SK-MEL-5 (cell line): ENCODE measurements around the genes NHERF2 and AMDHD2.

DNA sequence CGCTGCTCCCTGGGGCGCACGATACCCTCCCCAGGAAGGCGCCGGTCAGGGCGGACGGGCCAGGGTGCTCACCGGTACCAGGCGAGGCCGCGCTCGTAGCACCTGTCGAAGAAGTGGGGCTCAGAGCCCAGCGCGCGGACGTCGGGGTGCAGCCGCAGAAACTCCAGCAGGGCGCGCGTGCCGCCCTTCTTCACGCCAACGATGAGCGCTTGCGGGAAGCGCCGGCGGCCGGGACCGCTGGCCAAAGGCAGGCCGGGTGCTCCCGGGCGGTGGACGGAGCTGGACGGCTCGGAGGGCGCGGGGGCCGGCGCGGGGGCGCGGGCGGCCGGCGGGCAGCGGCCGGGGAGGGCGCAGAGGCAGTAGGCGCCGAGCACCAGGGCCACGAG is 383 bp downstream of the HS3ST6 start:
RAMPAGE:
- cytosol, long total RNA, result no peak
- long total RNA, result no peak
- nucleus, long total RNA, result no peak

DNA sequence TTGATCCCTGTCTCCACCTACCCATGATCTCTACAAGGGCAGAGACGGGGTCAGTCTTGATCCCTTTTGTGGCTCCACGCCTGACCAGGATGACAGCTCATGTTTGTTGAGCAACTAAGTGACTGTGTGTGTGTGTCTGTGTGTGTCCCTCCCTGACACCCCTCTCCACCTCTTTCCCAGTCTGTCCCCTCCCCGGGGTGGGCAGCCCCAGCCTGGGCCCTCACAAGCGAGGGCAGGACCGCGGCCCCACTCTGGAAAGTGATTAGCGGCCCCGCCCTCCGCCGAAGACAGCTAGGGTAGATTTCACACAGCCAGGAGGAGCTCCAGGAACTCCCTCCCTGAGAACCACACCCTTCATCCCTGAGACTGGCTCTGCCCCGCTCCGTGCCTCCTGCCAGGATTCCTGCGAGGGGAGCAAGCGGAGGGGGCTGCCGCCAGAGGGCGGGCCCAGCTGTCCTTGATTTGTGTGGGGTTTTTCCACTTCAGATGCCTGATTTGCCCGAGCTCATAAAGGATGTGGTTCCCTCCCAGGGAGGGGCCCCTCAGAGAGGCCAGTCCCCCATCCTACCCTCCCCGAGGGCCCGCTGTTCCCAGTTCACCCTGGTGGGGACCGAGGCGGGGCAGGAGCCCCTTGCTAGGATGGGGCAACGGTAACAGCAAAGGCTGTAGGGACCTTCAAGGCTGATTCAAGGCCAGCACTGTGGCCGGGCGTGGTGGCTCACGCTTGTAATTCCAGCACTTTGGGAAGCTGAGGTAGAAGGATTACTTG is 5.4 kb upstream of the HS3ST6 start:
RAMPAGE:
- cytosol, long total RNA, result no peak
- long total RNA, result no peak
- nucleus, long total RNA, result no peak

RAMPAGE:
- cytosol, long total RNA, result no peak
- long total RNA, result no peak
- nucleus, long total RNA, result no peak
These were observed 1.2 kb downstream of the SYNGR3 start for GRCh38 chr16:1990781-1991637.

RAMPAGE:
- cytosol, long total RNA, result no peak
- long total RNA, result no peak
- nucleus, long total RNA, result no peak
These were observed 9.4 kb downstream of the SYNGR3 start for GRCh38 chr16:1999060-1999616.

DNA sequence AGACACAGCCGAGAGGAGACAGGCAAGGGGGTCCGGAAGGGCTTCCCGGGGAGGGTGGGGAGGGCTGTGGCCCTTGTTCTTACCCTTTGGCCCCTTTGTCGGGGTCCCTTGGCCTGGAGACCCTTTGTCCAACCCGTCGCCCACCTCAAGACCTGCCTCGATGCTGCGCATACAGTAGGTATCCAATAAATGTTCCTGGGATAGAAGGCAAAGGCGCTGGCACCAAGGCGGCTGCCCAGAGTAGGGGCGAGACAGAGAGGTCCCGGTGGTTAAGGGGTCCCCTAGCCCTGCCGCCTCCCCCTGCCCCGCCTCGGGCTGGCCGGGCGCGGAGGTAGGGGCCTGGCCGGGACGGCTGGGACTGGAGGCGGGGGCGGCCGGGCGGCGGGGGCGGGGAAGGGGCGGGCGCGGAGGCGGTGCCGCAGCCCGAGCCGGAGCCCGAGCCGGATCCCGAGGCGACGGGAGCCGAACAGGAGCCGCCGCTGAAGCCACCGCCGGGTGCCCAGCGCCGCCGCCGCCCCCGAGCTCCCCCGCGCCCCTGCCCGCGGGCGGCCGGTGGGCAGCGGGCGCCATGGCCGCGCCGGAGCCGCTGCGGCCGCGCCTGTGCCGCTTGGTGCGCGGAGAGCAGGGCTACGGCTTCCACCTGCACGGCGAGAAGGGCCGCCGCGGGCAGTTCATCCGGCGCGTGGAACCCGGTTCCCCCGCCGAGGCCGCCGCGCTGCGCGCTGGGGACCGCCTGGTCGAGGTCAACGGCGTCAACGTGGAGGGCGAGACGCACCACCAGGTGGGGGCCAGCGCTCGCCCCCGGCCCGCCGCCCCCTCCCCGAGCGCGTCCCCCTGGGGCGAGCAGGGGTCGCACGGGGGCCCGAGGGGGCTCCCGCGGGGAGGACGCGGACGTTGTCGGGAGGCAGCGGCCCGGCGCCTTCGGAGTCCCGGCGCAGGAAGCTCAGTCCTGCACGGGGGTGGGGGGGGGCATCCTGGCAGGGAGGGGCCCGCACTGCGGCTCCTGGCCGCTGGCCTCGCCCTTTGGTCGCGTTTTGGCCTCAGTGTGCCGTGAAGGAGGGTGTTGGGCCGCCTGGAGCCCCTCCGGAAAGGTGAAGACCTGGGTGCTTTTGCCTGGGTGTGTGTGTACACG is at the start of gene NHERF2:
TSS of gene NHERF2 (plus strand) at position 465 of the 1,132 bp plus-strand sequence.
RAMPAGE:
- cytosol, long total RNA, result no peak
- long total RNA, result no peak
- nucleus, long total RNA, result no peak

RAMPAGE:
- cytosol, long total RNA, result no peak
- long total RNA, result no peak
- nucleus, long total RNA, result no peak
These were observed 712 bp downstream of the TSC2 start for GRCh38 chr16:2048522-2048872.

DNA sequence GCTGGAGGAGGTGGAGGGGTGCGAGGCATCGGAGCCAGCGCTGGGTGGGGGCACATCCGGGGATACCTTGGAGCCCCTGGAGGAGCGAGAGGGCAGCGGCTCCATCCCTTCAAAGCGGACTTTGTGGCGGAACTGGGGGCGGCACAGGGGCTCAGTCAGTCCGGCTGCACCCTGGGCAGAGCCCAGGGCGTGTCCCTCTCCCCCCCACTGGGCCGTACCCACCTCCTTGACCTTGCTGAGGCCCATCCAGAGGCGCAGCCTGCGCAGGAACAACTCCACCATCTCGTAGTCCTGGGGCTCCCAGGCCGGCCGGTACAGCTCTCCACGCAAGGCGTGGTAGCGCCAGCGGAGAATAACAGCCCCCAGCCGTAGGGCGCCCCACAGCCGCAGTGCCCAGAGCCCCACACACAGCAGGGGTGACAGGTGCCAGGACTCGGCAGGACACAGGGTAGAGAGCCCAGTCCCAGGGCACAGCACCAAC is 42.3 kb downstream of the TSC2 start:
RAMPAGE:
- cytosol, long total RNA, result no peak
- long total RNA, result no peak
- nucleus, long total RNA, result no peak

DNA sequence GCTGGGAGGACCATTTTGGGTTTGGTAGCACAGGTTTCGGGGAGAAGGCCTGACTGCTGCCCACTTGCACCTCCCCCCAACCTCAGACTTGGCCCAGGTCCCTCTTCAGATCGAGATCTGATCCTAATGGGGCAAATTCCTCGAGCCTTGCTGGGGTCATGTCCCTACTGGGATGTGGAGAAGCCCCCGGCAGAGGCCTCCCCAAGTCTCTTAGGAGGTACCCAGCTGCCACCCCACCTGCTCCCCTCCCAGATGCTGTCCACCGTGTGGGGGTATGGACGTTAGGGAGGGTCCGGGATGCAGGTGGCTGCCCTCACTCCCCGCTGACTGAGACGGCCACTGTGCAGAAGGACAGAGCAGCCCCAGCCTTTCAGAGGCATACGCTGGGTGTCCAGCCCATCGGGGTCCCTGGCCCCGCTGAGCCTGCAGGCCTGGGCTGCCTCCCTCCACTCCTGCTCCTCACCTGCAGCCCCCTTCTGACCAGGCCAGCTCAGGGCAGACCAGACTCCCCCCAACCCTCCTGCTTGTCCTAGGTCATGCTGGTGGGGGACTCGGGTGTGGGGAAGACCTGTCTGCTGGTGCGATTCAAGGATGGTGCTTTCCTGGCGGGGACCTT is 1.1 kb downstream of the RAB26 start:
RAMPAGE:
- cytosol, long total RNA, result no peak
- long total RNA, result no peak
- nucleus, long total RNA, result no peak

GRCh38 chr16:2179755-2180243 is 16.6 kb downstream of the CASKIN1 start:
RAMPAGE:
- cytosol, long total RNA, result no peak
- long total RNA, result no peak
- nucleus, long total RNA, result no peak

RAMPAGE:
- cytosol, long total RNA, result no peak
- long total RNA, result no peak
- nucleus, long total RNA, result no peak
These were observed 5.9 kb upstream of the DNASE1L2 start for GRCh38 chr16:2230083-2231023.

DNA sequence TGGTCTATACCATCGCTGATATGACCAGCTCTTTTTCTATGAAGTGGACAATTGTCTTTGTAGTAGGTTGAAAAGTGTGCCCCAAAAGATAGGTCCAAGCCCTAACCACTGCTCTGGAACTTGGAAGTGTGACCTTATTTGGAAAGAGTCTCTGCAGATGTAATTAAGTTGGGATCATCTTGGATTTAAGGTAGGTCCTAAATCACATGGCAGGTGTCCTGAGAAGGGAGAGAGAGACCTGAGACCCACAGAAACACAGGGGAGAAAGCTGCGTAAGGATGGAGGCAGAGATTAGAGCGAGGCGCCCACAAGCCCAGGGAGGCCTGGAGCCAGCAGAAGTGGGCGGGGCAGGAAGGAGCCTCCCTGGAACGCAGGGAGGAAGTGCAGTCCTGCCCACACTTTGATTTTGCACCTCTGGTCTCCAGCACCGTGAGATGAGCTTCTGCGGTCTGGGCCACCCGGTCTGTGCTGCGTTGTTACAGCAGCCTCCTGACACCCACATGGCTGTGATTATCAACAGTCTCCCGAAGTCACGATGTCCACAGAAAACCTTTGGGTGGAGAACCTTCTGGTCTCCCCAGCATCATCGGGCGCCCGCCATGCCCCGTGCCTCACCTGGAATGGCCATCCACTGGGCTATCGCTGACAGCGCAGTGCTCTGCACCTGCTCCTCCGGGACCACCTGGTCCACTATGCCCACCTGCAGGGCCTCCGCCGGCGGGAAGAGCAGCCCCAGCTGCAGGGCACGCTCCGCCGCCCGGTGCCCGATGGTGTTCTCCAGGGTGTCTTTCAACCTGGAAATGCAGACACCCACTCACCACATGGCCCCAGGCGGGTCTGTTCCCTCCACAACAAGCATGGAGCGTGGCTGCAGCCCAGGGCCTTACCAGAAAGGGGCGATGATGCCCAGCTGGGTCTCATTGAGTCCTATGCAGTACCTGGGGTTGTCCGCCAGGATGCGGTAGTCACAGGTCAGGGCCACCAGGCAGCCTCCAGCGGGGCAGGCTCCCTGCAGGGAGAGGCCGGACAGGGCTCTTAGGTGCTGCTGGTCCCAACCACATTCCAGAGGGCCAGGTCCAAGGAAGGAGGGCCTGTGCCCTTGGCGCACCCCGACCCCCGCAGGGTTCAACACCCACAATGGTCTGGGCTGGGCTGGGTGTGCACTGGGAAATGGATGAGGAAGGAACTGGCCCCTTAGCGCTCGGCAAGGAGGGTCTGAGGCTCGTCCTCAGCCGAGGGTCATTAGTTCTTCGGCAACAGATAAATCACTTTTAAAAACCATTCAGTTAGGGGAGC is 6.6 kb downstream of the DNASE1L2 start:
RAMPAGE:
- cytosol, long total RNA, result no peak
- long total RNA, result no peak
- nucleus, long total RNA, result no peak

DNA sequence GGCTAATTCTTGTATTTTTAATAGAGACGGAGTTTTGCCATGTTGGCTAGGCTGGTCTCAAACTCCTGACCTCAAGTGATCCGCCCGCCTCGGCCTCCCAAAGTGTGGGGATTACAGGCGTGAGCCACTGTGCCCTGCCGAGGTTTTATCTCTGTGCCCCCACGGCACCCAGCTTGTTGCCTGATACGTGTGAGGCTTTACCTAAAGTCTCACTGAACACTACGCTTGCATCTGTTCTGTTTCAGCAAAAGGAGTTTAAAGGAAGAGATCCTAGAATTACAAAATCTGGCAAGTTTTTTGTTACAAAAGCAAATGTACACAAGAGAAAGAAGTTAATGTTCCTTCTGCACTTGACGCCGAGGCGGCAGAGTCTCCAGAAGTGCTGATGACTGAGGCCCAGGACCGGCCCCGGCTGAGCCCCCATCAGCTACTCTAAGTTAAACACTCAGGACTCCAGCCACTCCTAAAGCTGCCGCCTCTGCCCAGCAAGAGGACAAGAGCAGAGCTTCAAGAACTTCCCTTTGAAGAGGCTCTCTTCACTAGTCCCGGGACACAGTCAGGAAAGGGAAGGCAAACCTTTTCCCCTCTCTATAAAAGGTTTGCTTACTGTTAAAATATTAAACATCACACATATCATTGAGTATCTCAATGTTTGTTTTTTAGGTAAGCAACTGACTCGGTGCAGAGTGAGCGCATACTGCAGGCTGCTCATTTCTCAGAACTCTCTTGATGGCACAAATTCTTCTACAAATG is 9.0 kb downstream of the ABCA3 start:
RAMPAGE:
- cytosol, long total RNA, result no peak
- long total RNA, result no peak
- nucleus, long total RNA, result no peak

DNA sequence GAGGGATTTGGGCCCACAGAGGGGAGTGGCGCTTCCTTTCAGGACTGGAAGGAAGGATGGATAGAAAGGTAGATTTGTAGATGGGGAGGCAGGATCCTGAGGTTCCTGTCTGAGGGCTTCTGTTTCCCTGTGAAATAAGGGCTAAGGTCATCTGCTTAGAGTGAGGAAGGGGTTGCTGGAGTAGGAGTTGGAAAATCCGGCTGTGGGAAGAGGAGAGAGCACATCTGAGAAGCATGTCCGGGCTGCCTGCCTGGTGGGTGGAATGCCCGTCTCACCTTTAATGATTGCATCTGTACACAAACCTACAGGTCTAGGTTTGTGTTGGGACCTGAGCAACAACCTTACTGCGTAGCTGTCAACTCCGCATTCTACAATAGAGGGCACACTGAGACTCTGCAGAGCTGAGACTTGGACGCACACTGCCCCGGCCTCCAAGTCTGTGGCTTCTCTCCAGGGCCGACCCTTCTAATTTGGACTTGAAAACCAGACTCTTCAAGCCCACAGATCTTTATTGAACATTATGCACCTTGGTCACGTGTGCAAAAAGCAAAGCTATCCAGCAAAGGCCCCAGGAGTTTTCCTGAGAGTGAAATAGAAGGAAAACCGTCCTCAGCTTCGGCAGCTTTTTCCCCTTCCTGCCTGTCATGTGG is 1.1 kb downstream of the CCNF start:
RAMPAGE:
- cytosol, long total RNA, result no peak
- long total RNA, result no peak
- nucleus, long total RNA, result no peak

GRCh38 chr16:2447795-2448272 is 12.1 kb upstream of the TEDC2 start:
RAMPAGE:
- cytosol, long total RNA, result no peak
- long total RNA, result no peak
- nucleus, long total RNA, result no peak

DNA sequence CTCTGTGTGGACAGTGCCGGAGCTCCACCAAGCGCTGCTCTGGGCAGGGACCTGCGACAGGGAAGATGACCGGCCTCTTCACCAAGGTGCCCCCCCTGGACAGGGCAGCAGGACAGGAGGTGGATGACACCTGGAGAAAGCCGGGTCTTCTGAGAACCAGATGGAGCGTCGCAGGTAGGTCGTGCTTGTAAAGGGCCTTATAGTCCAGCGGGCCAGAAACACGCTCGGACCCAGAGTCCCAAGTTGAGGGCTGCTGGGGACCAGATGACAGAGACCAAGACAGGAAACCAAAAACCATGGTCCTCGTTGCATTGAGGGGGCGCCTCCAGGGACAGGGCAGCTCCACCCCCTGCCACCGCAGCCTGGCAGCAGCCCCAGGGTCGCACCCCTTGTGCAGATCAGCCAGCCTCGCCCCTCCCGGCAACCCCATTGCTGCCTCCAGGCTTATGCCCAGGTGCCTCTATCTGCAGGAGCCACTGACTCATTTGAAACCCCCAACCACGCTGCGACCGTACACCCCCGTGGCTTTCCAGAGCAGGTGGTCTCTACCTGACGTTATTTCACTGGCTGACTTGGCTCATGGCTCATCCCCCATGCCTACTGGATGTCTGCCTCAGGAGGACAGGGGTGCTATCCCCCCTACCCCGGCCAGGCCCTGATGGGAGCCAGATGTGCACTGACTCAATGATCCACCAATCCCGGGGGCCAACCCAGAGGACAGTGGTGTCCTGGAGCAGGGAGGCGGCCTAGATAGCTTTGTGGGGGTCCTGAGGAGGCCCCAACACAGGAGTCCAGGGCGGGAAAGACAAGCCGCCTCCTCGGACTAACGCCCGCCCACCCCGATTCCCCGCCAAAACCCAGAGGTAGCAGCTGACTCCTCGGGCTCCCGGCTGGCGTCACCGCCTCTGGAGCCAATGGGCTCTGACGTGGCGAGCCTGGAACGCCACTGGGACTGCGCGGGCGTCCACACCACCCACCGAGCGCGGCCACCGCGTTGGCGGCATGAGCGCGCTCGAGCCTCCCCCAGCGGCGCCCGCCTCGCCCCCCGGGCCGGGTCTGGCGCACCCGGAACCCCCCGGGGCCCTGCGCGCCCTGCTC is 3.9 kb upstream of the NTN3 start:
RAMPAGE:
- cytosol, long total RNA, result no peak
- long total RNA, result no peak
- nucleus, long total RNA, result no peak

DNA sequence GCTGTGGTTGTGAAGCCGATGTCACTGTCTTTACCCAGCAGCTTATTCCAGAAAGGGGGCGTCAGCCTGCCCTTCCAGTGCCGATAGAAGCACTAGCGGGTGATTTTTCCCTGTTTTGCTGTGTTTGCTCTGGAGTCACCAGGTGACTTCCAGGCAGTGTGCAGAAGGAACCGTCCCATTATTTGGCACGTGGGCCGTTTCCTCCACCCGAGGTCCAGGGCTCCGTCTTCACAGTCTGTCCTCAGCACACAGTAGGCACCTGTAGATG is 1.0 kb downstream of the TBC1D24 start:
RAMPAGE:
- cytosol, long total RNA, result no peak
- long total RNA, result no peak
- nucleus, long total RNA, result no peak

DNA sequence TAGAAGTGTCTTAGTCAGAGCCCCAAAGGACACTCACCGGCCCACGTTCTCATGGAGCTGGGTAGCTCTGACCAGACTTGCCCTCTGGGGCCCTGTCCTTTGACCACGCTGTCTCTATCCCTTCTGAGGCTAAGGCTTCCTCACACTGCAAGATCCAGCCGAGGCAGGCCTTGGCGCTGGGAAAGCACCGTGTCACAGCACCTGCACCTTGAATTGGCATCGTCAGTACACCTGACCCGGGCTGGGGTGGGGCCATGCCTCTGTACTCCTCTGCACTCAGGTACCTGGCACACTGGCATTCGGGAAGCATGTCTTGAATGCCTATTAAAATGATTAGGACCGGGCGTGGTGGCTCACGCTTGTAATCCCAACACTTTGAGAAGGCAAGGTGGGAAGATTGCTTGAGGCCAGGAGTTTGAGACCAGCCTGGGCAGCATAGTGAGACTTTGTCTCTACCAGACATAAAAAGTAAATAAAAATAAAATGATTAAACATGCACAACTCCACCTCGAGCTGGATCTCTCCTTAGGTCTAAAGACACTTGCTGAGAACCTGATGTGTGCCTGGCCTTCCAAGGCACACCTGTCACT is 6.1 kb downstream of the TBC1D24 start:
RAMPAGE:
- cytosol, long total RNA, result no peak
- long total RNA, result no peak
- nucleus, long total RNA, result no peak

DNA sequence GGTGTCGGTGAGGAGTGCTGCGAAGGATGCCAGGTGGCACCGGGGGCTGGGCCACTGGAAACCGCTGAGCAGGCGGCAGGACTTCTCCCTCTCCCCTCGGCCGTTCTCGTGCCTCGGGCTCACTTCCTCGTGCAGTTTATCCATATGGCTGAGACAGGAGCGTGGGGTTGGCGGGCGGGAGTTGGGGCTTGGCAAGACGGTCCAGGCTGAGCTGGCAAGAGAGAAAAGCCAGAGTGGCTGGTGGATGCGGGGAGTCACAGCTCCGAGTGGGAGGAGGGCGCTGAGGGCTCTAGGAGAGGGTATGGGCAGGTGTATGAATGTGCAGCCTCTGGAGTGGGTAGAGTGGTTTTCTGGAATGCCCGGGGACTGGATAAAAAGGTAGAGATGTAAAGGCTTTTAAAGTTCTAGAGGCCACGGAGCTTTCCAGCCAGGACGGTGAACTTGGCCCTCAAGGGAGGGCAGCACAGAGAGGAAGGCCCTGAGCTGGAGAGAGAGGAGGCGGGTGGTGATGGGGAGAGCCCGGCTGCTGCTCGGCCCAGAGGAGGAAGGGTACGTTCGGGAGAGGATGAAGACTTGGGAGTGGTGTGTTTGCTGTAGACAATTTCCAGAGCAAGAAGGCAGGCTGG is 8.4 kb downstream of the TBC1D24 start:
RAMPAGE:
- cytosol, long total RNA, result no peak
- long total RNA, result no peak
- nucleus, long total RNA, result no peak

RAMPAGE:
- cytosol, long total RNA, result start-site peak on the minus strand at chr16:2519898-2519955, 15 and 30 reads in 2 replicates
- long total RNA, result no peak
- nucleus, long total RNA, result no peak
These were observed at the start of gene AMDHD2 for GRCh38 chr16:2519685-2520605. Gene AMDHD2 (plus strand): TSS chr16:2520371.

RAMPAGE:
- cytosol, long total RNA, result no peak
- long total RNA, result no peak
- nucleus, long total RNA, result no peak
These were observed 48.6 kb downstream of the PDPK1 start for GRCh38 chr16:2586232-2587026.